PFSK-1 (cell line): ENCODE measurements around the gene ZFAND4.

DNA sequence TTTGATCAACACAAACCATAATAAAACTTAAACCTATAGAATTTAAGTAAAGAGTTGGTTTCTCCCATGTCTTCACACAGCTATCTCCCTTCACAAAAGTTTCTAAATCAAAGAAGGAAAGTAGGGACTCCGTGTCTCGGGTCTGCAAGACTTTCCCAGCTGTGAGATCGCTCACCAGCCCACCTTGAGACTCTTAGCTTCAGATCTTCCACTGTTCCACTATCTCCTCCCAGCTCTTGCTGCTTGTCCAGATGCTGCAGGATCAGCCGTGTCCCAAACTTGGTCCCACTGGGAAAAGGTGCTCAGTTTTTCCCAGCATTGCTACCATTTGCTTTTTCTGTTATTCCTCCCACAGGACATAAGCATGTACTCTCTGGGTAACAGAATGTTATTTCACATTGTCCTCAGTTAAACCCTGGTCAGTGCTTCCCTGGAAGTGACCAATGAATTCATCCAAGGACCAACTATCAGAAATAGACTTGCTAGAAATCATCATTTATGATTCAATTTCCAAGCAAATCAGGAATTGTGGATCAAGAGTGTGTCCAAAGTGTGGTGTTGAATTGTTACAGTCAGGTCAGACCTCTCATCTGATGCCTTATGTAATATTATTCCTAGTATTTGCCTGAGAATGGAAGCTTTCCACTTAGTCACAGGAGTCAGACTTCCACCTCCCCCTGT is 179.1 kb upstream of the ZNF32 start:
- RRBS = no CpG with 5 or more reads among the region's 4 CpGs

DNA sequence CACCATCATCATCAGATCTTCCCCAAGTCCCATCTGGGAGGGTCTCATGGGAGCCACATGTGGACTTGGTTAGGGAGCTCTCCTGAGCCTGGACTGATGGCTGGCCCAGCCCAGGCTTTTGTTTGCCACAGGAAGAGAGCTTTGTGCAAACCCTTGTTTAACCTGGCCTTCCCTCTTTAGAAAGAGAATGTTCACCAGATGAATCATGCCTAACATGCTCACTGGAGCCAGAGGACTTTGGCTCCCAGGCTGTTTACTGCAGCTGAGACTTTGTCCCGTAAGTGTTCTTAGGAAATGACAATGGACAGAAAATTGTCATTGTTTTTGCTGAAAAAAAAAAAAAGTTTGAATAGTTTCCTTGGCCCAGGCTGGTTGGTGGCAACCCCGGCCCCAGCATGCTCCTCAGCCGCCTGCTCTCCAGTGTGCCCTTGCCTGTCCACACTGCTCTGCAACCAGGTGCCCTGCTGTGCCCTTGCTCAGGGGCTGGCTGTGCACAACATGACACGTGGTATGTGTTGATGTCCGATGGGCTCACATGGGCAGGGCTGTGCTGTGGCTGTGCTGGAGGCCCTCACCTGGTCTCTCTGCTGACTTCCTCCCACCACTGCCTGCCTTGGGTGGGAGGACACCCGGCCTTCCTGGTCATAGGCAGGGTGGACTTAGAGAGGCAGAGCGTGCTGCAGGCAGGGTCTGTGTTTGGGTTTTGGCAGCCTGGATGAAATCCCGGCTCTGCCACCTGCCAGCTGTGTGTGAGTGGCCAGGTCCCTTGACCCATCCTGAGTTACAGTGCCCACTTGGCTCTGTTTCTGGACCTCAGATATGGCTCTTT is 215.4 kb upstream of the ZNF32 start:
- RRBS = 74% methylated on average over 2 of the region's 8 CpGs

DNA sequence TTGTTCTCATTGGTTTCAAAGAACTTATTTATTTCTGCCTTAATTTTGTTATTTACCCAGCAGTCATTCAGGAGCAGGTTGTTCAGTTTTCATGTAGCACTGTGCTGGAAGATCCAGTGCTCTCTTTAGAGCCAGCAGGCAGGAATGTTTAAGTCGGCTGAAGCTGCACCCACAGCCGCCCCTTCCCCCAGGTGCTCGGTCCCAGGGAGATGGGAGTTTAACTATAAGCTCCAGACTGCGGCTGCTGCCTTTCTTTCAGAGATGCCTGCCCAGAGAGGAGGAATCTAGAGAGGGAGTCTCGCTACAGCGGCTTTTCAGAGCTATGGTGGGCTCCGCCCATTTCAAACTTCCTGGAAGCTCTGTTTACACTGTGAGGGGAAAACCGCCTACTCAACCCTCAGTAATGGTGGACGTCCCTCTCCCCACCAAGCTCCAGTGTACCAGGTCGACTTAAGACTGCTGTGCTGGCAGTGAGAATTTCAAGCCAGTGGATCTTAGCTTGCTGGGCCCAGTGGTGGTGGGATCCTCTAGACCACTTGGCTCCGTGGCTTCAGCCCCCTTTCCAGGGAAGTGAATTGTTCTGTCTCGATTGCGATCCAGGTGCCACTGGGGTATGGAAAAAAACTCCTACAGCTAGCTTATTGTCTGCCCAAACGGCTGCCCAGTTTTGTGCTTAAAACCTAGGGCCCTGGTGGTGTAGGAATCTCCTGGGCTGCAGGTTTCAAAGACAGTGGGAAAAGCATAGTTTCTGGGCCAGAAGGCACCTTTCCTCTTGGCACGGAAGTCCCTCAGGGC is 135.4 kb downstream of the CXCL12 start:
- RRBS = no CpG with 5 or more reads among the region's 15 CpGs

- RRBS = no CpG with 5 or more reads among the region's 7 CpGs
Observed at GRCh38 chr10:44997924-44998722, 2.6 kb upstream of the ZNF22 start.

- RRBS = no CpG with 5 or more reads among the region's 9 CpGs
Observed at GRCh38 chr10:45380854-45381370, 6.9 kb downstream of the ALOX5 start.

DNA sequence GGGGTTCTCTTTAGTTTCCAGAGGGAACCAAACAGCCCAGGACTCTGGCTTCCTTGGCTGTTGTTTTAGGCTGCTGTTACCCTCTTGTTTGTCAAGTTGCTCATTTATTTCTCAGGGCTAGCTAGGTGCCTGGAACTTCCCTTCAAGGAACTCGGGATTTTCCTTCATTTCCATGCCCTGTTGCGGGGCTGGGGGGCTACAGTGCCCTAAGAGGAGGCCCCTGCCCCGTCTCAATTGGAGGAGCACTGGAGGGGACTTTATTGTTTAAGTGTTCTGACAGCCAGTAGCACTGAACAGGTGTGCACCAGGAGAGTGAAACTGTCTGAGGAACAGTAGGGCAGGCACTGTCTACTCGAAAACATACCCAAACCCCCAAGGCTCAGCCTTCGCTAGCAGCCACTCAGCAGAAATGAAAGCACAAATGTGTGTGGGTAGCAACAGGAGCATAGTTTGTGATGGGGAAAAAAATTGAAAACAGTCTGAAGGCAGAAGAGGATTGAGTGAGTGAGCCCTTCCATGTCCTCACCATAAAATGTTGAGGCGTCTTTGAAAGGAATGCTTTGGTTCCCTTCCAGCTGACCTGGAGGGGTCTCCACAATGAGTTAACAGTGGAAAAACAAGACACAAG is 60.0 kb downstream of the ALOX5 start:
- RRBS = no CpG with 5 or more reads among the region's 6 CpGs

DNA sequence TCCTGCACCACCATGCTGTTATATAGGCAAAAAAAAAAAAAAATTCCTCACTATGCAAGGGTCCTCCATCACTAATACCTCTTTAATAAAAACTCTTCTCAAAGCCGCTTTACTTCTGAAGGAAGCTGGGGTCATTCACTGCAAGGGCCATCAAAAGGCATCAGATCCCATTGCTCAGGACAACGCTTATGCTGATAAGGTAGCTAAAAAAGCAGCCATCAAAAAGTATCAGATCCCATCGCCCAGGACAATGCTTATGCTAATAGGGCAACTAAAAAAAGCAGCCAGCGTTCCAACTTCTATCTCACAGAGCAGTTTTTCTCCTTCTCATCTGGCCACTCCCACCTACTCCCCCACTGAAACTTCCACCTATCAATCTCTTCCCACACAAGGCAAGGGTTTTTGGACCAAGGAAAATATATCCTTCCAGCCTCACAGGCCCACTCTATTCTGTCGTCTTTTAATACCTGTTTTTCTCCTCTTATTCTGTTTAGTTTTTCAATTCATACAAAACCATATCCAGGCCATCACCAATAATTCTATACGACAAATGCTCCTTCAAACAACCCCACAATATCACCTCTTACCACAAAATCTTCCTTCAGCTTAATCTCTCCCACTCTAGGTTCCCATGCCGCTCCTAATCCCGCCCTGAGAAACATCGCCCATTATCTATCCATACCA is 39.9 kb upstream of the MARCHF8 start:
- RRBS = no CpG with 5 or more reads among the region's 9 CpGs

DNA sequence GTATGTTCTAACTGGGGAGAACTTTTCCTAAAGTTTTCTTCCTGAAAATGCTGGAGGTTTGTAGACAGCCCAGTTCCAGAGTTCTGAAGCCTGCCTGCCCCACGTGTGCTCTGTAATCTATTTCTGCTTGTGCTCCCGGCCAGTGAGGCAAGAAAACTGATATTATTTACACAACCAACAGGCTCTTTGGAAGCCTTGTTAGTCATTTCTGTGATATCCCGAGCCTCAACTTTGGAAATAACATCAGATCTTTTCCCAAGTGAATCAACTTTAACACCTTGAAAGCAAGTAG is 46.7 kb downstream of the ZFAND4 start:
- RRBS = no CpG with 5 or more reads among the region's 3 CpGs

GRCh38 chr10:45672040-45673066 is at the start of gene ZFAND4:
TSS of gene ZFAND4 (minus strand) at chr10:45672772.
- RRBS = 22% methylated on average over 32 of the region's 100 CpGs

DNA sequence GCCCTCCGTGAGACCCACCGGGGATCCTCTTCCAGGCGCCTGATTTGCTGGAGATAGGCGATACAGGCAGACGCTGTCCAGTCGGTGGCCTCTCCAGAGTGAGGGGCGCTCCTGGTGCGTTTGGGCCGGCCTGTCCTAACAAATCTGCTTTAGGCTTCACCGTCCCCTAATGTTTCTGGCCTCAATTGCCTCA is 391 bp upstream of the ZFAND4 start:
- RRBS = no CpG with 5 or more reads among the region's 10 CpGs

- RRBS = no CpG with 5 or more reads among the region's 14 CpGs
Observed at GRCh38 chr10:45970995-45971450, 1.3 kb upstream of the TIMM23 start.

DNA sequence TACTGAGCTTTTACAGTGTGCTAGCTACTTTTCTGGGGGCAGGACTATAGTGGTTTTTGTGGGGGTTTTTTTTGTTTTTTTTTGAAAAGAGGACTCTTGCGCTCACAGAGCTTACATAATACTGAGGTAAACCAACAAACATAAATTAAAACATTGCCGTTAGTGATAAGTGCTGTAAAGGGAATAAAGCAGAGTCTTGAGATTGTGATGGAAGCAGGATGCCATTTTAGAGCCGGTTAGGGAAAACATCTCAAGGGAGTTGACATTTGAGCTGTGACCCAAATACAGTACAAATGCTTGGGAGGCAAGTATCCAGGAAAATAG is 1.8 kb downstream of the TIMM23 start:
- RRBS = no CpG with 5 or more reads among the region's 3 CpGs

DNA sequence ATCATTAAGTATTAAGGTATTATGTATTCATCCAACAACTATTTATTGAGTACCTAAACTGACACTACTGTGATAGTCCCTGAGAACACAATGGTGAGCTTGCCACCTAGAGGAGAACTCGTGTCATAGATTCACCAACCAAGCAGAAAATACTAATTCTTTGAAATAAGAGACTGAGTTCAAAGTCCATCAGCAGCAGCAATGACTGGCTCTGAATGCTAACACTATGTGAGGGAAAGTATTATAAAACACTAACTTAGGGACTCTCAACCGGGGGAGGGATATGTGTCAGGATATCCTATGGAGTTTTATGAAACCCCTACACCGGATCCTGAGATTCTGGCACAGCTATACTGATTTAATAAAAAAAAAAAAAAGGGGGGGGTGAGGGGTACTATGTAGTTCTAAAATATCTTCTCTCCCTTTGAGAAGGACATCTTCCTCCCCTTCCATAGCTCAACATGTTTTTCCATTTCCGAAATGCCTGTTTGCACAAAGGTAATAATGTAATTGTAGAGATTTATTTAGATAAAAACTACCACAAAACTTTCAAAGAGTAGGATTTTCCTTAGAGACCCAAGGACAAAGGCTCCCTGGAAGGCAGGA is 1.6 kb downstream of the NCOA4 start:
- RRBS = no CpG with 5 or more reads among the region's 4 CpGs

GRCh38 chr10:46096849-46097415 is 50.9 kb upstream of the MSMB start:
- RRBS = no CpG with 5 or more reads among the region's 4 CpGs

DNA sequence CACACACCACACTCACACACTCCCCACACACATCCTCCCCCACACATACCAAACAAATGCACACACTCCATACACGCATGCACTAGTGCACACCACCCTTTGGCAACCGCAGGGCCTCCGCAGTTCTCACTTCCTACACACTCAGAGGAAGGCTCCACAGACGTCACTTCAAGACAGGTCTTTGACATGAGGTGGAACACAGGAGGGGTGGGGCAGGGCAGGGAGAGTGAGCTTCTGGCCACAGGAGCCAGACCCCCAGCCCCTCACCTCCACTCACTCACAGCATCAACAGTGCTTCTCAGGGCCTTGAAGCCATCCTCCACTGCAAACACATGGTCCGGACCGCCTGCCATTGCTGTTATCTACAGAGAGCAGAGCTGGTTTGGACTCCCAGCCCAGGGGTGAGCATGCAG is 18.3 kb upstream of the ANTXRL start:
- RRBS = no CpG with 5 or more reads among the region's 6 CpGs

DNA sequence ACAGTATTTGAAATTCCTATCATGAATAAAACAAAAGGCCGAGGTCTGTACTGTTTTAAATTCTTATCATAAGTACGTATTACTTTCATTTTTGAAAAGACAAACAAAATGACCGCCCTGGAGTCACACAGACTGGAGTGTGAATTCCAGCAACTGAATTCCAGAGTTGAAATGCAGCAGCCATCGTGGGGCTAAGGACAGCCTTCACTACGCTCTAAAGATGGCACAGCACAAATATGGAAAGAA is 16.5 kb downstream of the GPRIN2 start:
- RRBS = no CpG with 5 or more reads among the region's 5 CpGs

GRCh38 chr10:46542877-46543125 is 13.7 kb downstream of the GPRIN2 start:
- RRBS = no CpG with 5 or more reads among the region's 1 CpG

DNA sequence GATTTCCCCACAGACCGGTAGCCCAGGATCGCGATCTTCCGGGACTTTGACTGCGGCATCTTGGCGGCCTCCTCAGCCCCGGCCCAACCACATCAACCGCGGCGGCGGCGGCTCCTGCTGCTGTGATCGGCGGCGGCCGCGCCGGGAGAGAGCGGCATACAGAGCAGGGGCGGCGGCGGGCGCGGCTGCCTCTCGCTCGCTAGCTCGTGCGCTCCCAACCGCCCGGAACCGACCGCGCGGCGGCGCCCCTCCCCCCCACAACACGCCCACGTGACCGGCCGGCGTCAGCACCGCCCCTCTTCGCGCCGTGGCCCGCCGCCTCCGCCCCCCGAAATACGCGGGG is 56.5 kb downstream of the SYT15 start:
- RRBS = no CpG with 5 or more reads among the region's 51 CpGs

GRCh38 chr10:47082315-47082768 is 171.1 kb downstream of the PTPN20 start:
- RRBS = no CpG with 5 or more reads among the region's 9 CpGs

DNA sequence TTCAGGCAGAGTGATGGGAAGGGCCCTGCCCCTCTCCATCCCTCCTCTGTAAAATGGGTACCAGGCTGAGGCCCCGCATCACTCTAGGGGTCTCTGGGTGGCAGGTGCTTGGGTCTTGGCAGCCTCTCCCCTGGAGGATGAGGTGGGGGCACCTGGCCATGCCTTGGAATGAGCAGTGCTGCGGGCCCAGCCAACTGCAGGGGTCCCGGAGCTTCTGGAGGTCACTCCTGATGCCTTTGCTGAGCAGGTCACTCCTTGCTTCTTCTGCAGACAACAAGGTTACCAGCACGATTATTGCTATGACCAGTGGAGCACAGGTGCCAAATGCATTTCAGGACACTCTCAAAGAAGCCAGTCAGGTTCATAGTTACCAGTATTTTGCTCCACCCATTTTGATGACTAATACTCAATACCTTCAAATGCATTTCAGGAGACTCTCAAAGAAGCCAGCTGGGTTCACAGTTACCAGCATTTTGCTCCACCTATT is 22.5 kb upstream of the ZNF488 start:
- RRBS = no CpG with 5 or more reads among the region's 4 CpGs